Ureter (tissue), 1 donor: ENCODE results near the genes DMWD, NOVA2, IGFL1, PNMA8B and PTGIR.

GRCh38 chr19:45739366-45739823, 6.2 kb downstream of the MEIOSIN start:
- PRO-cap: no peak

DNA sequence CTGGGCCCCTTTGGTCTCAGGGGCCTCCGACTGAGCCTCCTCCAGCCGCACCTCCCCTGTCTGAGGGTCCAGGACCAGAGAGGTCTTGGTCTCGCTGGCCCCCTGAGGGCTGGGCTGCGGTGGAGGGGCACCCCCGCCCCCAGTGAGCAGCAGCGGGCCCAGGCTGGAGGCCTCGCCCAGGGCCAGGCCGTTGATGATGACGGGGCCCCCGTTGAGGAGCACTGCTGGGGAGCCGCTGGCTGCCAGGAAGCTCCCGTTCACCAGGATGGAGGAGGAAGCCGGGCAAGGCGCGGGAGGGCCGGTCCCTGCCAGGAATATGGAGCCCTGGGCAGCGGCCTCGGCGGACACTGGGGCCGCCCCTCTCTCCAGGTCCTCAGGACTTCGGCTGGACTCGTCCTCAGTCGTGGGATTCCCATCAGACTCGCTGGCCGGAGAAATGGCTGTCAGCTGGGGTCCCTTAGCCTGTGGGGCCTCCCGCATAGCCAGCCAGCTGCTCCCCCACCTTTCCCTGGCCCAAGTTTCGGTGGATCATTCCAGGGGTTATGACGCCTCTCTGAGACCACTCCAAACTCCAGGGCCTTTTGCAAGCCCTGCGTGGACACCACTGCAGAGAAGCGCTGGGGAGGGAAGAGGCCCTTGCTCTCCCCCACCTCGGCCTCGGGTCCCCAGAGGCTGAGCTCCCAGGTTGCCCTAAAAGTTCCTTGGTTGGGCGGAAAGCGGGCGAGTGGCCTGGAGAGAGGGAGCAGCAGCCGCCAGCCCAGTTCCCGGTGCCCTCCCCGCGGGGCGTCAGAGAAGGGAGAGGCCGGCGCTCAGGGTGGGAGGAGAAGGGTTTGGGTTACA, 2.1 kb downstream of the SIX5 start:
- PRO-cap: bidirectional peak, plus-strand start at position 609 of the sequence, minus-strand start at position 384 of the sequence; bidirectional peak, plus-strand start outside the sequence, minus-strand start at position 788 of the sequence

GRCh38 chr19:45769523-45770141, 580 bp upstream of the SIX5 start:
- PRO-cap: bidirectional peak, plus-strand start at chr19:45769700, minus-strand start at chr19:45769250

- PRO-cap: no peak
Measured at GRCh38 chr19:45780212-45780683, 2.0 kb downstream of the DMPK start.

DNA sequence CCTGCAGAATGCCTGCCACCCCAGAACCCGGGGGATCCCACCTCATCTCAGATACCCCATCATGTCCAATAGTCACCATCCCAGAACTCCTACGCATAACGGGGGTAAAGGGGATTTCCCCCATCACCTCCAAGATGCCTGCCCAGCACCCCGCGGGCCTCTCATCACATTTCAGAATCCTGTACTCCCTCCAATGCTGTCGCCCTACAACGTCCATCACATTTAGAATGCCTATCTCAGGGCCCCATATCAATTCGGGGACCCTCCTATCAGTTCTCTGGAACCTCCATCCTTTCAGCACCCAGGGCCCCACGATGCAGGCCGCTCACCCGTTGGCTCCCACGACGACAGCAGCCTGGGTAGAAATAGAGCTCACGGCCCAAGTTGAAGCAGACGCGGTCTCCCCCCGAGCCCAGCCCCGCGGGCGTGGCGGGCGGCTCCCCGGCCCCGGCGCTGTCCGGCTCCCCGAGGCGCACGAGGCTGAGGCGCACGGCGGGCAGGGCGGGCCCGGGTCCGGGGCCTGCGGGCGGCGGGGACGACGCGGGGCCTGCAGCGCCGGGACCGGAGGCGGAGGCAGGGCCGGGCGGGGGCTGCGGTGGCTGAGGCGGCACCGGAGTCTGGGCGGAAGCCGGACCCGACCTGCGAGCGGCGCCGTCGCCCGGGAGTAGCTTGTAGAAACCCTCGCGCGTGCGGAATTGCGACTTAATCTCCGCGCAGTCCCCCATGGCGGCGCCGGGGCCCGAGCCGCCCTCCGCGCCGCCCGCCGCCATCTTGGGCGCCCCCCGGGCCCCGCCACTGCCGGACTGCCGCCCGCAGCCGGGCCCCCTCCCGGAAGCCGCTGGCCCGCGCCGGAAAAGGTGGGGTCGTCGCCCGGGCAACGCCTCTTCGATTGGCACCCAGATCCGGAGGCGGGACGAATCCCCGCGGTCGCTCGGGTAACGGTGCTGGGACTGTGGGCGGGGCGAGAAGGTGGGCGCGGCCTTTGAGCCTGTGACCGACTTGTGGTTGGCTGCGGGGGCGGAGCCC, at the start of gene DMWD:
Gene DMWD, minus strand, starts transcription at position 859 of the 1,026 bp plus-strand sequence.
- PRO-cap: unidirectional peak, minus-strand start at position 805 of the sequence

DNA sequence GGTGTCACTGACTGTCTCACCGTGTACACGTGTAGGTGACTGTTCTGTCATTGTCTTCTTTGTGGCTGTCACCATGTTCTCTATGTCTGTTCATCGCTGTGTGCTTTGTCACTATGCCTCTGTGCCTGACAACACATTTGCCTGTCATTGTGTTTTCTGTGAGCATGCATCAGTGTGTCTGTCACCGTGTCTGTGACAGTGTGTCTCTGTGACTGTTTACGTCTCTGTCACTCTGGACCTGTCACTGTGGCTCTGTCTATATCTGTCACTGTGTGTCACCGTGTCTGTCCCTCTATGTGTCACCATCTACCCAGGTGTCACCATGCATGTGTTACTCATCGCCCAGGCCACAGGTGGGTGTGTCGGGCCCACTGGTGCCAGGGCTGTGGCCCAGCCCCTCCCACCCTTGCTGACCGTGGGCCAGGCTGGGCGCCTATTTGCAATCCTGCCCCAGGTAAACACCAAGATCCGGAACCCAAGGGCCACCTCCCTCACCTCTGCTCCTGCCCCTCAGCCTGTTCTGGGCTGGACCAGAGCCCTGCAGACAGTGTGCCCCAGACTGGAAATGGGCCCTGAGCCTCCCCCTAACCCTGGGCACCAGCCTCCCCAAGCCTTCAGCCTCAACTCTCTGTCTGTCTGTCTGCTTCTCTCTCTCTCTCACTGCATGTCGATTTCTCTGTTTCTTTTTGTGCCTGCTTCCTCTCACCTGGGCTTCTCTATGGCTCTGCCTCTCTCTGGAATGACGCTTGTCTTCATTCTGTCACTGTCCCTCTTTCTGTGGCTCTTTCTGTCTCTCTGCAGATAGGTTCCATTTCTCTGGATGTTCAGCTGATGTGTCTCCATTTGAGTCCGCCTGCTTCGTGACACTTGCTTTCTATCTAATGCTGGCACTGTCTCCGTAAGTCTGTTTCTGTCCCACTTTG, 7.7 kb downstream of the IRF2BP1 start:
- PRO-cap: no peak

GRCh38 chr19:45881332-45881742, 4.6 kb downstream of the IRF2BP1 start:
- PRO-cap: no peak

GRCh38 chr19:45973268-45974448, at the start of gene NOVA2:
Gene NOVA2, minus strand, starts transcription at chr19:45973865.
- PRO-cap: unidirectional peak, minus-strand start at chr19:45973543; unidirectional peak, minus-strand start at chr19:45974015

GRCh38 chr19:46020578-46021420, 2.1 kb downstream of the PGLYRP1 start:
- PRO-cap: no peak

- PRO-cap: no peak
Measured at GRCh38 chr19:46132336-46132747, 7.9 kb upstream of the IGFL3 start.

GRCh38 chr19:46202497-46203355, 26.8 kb upstream of the IGFL1 start:
- PRO-cap: no peak

GRCh38 chr19:46229590-46229970, at the start of gene IGFL1:
Gene IGFL1, plus strand, starts transcription at chr19:46229742.
- PRO-cap: no peak

- PRO-cap: no peak
Measured at GRCh38 chr19:46305130-46305532, 8.3 kb downstream of the HIF3A start.

GRCh38 chr19:46355285-46356094, 8.6 kb downstream of the PPP5C start:
- PRO-cap: no peak

- PRO-cap: unidirectional peak, minus-strand start at chr19:46495867; unidirectional peak, minus-strand start at chr19:46495880; unidirectional peak, minus-strand start at chr19:46495902
Measured at GRCh38 chr19:46495636-46496268, at the start of gene PNMA8B. Gene PNMA8B, minus strand, starts transcription at chr19:46495867.

- PRO-cap: bidirectional peak, plus-strand start at chr19:46625198, minus-strand start at chr19:46625116
Measured at GRCh38 chr19:46624845-46625918, at the start of gene PTGIR. Gene PTGIR, minus strand, starts transcription at chr19:46625089.

DNA sequence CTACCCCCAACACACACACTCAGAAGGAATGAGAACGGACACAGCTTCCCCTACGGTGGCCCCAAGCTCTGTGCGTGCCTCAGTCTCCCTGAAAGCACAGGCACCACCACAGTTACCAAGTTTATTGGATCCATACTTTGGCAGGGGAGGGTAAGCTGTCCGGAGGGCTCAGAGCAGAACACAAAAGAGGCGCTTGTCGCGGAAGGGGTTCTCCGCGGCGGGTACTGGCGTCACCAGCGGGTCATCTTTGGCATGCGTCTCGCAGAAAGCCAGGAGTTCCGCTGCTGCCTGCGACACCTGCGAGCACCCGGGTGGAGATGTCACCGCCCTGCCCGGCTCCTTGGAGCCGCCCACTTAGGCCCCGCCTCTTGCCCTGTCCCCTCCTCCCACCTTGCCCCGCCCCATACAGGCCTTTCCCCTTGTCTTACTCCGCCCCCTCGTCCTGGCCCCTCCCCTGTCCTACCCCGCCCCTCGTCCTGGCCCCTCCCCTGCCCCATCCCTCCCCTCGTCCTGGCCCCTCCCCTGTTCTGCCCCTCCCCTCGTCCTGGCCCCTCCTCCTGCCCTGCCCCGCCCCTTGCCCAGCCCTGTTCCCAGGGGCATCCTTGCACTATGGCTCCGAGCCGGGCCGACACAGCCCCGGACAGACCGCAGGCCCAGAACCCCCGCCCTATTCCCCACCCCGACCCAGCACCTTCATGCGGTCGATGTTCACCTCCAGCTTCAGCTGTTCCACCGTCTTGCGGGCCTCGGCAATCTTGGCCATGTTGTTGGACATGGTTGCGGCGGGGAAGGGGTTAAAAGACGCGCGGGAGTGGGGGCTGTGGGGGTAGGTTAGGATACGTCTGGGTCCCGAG, 1.9 kb downstream of the GNG8 start:
- PRO-cap: bidirectional peak, plus-strand start at position 614 of the sequence, minus-strand start at position 356 of the sequence

DNA sequence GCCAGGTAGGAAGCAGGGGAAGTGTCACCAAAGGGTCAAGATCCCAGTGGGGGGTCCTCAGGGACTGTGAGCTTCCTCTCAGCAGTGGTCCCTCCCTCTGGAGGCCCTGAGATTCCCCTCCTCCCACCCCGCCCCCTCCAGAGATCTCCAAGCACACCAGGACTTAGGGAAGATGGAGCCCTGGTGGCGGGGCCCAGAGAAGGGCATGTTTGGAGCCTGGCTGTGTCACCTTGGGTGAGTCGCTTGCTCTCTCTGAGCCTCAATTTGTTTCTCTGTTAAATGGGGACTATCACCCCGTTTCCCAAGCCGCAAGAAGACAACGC, 846 bp downstream of the DACT3 start:
- PRO-cap: bidirectional peak, plus-strand start at position 159 of the sequence, minus-strand start at position 99 of the sequence

- PRO-cap: no peak
Measured at GRCh38 chr19:46736469-46737203, 9.2 kb upstream of the FKRP start.

DNA sequence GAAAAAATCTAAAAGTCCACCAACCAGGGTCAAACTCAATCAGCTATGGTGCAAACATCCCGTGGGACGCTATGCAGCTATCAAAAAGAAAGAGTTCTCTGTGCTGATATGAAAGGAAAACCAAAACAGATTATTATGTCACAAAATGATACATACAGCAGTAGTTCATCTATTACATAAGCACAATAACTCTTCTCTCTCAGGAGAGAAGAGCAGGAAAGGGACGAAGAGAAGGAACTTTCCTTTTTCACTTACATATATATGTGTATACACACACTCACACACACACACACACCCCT, 2.9 kb upstream of the FKRP start:
- PRO-cap: no peak